ENCODE results near the genes ERICH6, CLRN1, IGSF10 and SUCNR1.

GRCh38 chr3:150412379-150413167 lies 4.5 kb downstream of the TSC22D2 start:
- RAMPAGE, long total RNA: no peak
- RRBS: no CpG with 5 or more reads among the region's 5 CpGs

GRCh38 chr3:150426251-150426499 lies 18.1 kb downstream of the TSC22D2 start:
- RAMPAGE, long total RNA: no peak
- RRBS: no CpG with 5 or more reads among the region's 2 CpGs

DNA sequence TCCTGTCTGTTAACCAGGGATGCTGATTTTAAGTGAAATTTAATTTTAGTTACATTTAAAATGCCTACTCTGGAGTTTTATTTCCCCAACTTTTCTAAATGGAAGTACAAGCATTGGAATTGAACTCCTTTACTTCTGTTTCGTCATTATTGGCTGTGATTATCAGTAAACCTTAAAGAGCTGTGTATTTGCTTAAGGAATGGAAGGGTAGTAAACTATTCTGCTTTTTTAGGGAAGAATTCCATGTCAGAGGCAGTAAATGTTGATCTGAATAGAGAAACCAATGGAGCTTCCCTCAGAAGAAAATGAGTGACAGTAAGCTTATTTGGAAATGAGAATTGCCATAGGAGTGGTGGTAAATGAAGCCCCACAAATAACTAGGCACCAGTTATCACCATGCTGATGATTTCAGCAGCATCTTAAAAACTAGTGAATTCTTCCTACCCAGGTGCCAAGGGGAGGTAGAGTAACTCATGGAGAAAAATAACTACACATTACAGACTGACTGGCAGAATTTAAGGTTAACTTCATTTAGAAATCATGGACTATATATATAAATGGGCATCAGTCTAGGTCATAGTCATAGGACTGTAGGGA lies 20.9 kb downstream of the TSC22D2 start:
- RAMPAGE, long total RNA: no peak
- RRBS: no CpG with 5 or more reads among the region's 1 CpG

- RAMPAGE, long total RNA: no peak
- RRBS: no CpG with 5 or more reads among the region's 5 CpGs
Measured at GRCh38 chr3:150441375-150442187, 33.5 kb downstream of the TSC22D2 start.

DNA sequence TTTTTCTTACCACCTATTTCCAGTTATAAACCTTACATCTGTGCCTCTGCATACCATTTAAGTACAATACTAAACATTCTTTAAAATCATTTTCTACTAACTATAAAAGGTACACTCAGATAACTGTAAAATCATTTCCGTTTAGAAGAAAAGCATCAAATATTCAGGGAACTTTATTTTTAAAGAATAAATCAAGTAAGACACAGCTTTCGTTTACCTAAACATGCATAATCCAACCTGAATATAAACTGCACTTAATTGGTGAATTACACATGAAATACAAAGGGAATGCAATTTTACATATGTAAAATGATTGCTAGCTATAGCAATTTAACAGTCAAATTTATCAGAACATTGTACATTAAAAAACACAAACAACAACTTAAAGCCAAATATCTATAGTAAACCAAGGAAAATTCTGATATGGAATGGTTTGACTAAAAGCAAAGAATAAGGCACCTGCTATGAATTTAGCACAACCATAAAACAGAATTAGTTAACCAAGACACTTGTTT lies 3.9 kb downstream of the SERP1 start:
- RAMPAGE, long total RNA: no peak
- RRBS: no CpG with 5 or more reads among the region's 2 CpGs

- RAMPAGE, long total RNA: no peak
- RRBS: no CpG with 5 or more reads among the region's 21 CpGs
Measured at GRCh38 chr3:150545183-150545934, 937 bp downstream of the SERP1 start.

DNA sequence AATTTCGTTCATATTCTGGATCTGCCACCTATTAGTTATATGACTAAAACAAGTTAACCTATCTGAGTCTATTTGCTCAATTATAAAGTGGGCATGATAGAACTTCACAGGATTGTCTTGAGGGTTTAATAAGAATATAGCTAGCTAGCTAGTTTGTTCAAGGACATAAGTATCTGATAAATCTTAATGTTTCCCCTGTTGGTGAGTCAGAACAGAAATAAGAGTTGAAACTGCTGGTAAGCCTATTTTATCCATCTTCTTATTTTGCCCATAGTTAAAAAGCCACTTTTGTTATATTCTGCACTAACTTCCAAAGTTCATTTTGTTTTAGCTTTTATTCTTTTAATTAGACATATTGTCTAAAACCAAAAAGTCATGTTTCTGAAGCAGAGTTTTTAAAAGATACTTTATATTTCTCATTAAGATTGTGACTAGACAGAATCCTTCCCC lies 9.4 kb downstream of the SELENOT start:
- RAMPAGE, long total RNA: no peak
- RRBS: no CpG with 5 or more reads among the region's 1 CpG

GRCh38 chr3:150703231-150704533 lies at the start of gene ERICH6:
Gene ERICH6, minus strand, starts transcription at chr3:150703920.
- RAMPAGE, long total RNA: start-site peak on the plus strand at chr3:150703485-150703587, 17 and 6 reads in 2 replicates
- RRBS: 2% methylated on average over 16 of the region's 71 CpGs

GRCh38 chr3:150741359-150742211 lies 21.4 kb downstream of the SIAH2 start:
- RAMPAGE, long total RNA: no peak
- RRBS: no CpG with 5 or more reads among the region's 7 CpGs

GRCh38 chr3:150759106-150759964 lies 3.6 kb downstream of the SIAH2 start:
- RAMPAGE, long total RNA: no peak
- RRBS: no CpG with 5 or more reads among the region's 5 CpGs

DNA sequence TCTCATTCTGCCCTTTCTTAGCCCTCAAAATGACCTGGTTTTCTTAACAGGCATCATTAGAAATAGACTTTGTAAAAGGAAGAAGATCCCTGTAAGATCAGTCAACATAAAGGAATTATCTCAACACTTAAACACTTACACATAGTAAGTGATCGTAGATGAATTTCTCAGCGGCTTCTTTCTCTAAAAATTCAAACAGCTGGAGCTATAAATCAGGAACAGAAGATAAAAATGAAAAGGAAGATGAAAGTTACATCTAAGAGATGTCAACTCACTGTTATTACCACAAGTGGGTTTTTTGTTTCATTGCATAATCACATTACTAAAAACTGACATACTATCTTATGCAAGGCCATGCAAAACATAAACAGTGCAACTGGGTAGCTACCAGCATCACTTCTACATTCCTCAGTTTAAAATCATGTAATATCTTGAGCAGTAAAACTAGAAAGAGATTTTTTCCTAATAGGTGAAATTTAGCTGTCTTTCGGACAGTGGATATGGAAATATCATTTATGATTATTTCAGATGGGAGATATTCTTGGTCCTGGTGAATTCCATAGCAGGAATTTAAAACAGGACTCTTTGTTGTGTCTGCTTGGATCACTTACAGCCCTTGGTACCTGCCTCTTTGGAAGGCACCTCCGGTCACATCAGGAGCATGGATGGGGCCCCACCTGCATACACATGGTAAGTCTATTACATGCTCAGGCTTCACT lies 14.9 kb downstream of the MINDY4B start:
- RAMPAGE, long total RNA: no peak
- RRBS: no CpG with 5 or more reads among the region's 4 CpGs

- RAMPAGE, long total RNA: no peak
- RRBS: no CpG with 5 or more reads among the region's 13 CpGs
Measured at GRCh38 chr3:150972354-150972804, at the start of gene CLRN1. Gene CLRN1, minus strand, starts transcription at chr3:150972727.

- RAMPAGE, long total RNA: no peak
- RRBS: no CpG with 5 or more reads among the region's 2 CpGs
Measured at GRCh38 chr3:150972905-150973178, 315 bp upstream of the CLRN1 start.

DNA sequence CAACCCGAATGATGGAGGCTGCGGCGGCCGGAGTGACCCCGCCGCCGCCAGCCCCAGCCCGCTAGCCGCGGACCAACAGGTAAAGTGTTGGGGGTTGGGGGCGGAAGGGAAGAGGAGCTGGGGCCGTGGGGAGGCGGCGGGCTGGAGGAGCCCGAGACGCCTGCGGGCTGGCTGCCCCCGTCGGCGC lies 287 bp downstream of the MED12L start:
- RAMPAGE, long total RNA: no peak
- RRBS: under 1% methylated on average over 8 of the region's 20 CpGs

- RAMPAGE, long total RNA: no peak
- RRBS: no CpG with 5 or more reads among the region's 4 CpGs
Measured at GRCh38 chr3:151248743-151249550, 29.4 kb downstream of the P2RY14 start.

GRCh38 chr3:151275143-151275771 lies 3.1 kb downstream of the P2RY14 start:
- RAMPAGE, long total RNA: no peak
- RRBS: no CpG with 5 or more reads among the region's 6 CpGs

DNA sequence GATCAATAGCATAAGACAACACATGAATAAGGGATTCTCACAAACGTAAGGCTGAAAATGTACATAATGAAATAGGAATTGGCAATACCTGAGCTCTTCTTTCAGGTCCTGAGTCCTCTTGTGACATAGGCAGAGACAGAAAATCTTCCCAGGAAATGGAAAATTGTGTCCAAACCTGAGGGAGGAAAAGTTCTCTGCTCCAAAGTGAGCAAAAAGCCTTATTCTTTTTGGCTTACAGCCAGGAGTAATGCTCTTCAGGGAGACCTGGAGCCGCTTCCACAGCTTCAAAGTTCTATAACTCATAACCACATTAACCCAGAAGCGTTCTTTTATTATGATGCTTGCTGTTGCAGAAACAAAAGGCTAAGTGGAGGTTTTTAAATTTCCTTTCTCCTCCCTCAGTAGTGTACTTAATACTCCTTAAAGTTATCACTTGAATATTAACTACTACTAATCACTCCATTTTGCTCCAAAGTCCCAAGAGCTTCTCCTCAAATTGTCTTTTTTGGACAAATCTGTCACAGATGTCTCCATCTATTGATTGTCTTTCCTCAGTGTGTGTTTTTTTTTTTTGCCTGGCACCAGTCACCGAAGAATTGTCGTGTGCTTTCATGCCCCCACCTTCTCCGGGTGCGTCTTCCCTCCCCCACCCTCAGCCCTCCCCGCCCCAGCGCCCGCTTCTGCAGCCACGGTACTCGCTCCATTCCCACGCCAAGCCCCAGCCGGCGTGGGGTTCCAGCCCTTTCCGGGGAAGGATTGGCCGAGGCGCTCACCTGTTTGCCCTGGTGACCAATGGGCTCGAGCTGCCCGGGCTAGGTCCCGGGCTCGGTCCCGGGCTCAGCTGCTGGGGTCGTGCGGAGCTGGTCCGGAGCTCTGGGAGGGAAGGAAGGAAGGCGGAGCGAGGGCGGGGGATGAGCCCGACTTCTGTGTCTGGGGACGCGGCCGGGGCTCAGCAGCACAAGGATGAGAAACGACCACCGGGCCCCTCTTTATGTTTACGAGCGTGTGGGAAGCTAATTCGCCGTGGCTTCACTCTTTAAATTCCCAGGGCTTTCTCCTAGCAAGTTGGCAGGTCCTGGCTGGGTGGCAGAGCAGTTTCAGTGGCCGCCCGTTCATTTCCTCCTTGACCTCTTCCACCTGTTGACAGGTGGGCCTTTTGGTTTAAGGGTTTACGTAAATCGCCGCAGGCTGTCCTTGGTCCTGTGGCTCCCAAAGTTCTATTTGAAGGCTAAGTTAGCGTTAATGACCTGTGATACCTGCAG lies at the start of gene IGSF10:
IGSF10 (minus strand) TSS at position 889 of the 1,262 bp plus-strand sequence.
- RAMPAGE, long total RNA: no peak
- RRBS: 2% methylated on average over 15 of the region's 45 CpGs

- RAMPAGE, long total RNA: no peak
- RRBS: no CpG with 5 or more reads among the region's 13 CpGs
Measured at GRCh38 chr3:151538802-151539741, 78.2 kb upstream of the IGSF10 start.

- RAMPAGE, long total RNA: no peak
- RRBS: no CpG with 5 or more reads among the region's 1 CpG
Measured at GRCh38 chr3:151873302-151873972, at the start of gene SUCNR1. Gene SUCNR1, plus strand, starts transcription at chr3:151873643.

- RAMPAGE, long total RNA: no peak
- RRBS: no CpG with 5 or more reads among the region's 1 CpG
Measured at GRCh38 chr3:151901318-151901679, 27.9 kb downstream of the SUCNR1 start.